Peripheral blood mononuclear cell (primary cell): Measurements from ENCODE around the genes TMEM229B and ARG2.

DNA sequence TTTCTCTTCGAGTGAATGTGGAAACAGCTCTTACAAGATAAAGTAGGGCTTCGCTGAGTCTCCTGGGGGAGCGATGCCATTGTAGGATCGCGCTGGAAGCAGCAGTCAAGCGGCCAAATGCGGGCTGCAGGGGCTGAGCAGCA is 519 bp upstream of the FUT8 start:
- PRO-cap, 8 experiments: no peak in any of the 8 experiments

DNA sequence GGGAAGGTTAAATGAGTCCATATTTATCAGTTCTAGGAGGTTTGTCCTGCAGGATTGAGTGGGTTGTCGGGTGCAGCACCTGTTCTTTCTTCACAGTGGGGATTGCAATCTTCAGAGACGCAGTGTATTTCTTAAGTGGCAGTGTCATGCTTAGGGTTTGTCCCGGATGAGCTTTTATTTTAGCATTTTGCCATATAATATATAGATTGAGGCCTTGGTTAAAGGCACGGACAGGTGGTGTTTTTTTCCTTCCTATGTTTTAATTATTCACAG is 1.2 kb downstream of the FUT8 start:
- PRO-cap, 8 experiments: no peak in any of the 8 experiments

GRCh38 chr14:65846409-65846837 is 433.9 kb downstream of the FUT8 start:
- PRO-cap, 8 experiments: peak in 1 of 8 experiments; most common minus-strand start chr14:65846585 (in 1)

GRCh38 chr14:66425576-66425934 is 60.6 kb upstream of the CCDC196 start:
- PRO-cap, 8 experiments: no peak in any of the 8 experiments

- PRO-cap, 8 experiments: no peak in any of the 8 experiments
Measured at GRCh38 chr14:66496062-66497095, 10.2 kb downstream of the CCDC196 start.

DNA sequence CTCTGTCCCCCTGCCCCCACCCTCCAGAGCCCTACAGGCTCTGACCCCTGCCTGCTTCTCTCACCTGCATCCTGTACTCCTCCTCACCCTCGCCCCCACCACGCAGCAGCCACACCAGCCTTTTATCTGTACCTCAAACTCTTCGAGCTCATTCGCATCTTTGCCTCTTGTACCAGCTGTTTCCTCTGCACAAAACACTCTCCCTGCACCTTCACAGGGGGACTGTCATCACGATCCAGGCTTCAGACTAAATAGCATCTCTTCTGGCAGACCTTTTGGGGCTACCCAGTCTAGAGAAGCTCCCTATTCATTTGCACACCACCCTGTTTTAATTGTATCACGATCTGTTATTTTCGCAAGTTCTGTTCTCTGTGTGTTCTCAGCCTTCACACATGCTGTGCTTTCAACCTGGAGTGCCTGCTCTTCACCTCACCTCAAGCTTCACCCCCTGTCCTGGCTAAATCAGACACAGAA is 24.1 kb downstream of the TMEM229B start:
- PRO-cap, 8 experiments: peak in 6 of 8 experiments; most common plus-strand start position 365 of the sequence (in 6); most common minus-strand start position 224 of the sequence (in 6)

GRCh38 chr14:67488058-67489044 is at the start of gene TMEM229B:
Gene TMEM229B (minus strand): TSS chr14:67488721.
- PRO-cap, 8 experiments: peak in 8 of 8 experiments; most common plus-strand start chr14:67488385 (in 2); most common minus-strand start chr14:67488319 (in 8)

DNA sequence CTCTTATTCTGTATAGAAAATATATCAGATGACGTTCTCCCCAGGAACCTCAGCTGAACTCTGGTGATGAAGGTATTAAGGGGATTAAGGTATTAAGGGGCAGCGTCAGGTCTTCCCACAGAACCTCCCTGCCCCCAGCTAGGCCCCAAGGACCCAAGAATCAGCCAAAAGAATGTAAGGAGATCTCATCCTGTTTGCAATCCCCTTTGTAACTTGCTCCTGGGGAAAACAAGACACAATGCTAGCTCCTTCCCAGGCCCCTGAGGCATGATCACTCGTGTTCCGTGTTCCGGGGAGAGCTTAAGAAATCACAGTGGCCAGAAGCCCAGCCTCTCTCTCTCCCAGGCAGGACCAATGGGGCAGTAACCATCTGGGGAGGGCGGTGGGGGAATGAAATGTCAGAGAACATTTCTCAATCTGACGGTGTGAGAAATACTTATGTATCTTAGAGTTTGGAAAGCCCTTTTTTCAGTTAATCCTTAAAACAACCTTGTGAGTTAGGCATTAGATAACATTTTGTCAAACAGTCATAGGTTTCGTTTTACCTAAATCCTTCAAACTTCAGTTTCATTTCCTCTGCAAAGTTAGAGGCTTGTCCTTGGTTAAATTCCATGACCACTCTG is 33.1 kb downstream of the PIGH start:
- PRO-cap, 8 experiments: no peak in any of the 8 experiments

DNA sequence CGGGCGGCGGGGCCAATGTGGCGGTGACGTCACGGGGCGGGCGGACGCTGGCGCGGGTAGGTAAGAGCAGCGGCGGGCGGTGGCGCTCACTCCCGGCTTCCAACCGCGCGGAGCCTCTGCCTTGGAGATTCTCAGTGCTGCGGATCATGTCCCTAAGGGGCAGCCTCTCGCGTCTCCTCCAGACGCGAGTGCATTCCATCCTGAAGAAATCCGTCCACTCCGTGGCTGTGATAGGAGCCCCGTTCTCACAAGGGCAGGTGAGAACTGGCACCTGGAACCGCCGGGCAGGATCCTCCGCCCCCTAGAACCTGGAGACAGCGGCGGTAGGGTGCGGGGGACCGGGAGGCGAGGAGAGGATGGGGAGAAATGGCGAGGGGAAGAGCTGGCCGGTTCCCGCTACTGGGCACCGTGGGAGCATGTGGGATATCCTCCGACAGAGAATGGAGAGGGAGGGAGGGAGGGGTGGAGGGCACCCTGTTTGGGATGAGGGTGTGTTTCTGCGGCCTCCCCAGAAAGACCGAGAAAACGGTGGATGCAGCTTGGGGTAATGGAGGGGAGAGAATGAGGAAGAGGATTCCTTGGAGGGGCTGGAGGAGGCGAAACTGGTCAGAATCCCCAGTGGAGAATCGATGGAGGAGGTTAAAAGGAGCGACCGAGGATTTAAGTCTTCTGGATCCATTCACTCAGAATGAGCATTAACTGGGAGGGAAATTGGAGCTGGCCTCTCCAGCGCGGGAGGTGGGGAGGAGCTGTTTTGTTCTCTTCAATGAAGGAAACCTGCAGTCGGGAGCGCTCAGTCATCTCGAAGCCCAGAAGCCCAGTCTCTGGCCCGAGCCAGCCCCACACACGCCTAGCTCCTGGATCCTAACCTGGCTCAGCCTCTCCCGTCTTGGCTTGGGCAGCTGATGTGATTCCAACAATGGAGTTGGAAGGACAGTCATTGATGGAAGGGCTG is at the start of gene ARG2:
ARG2 (plus strand) TSS at position 89 of the 955 bp plus-strand sequence.
- PRO-cap, 8 experiments: peak in 8 of 8 experiments; most common plus-strand start position 89 of the sequence (in 7)

- PRO-cap, 8 experiments: no peak in any of the 8 experiments
Measured at GRCh38 chr14:67728727-67729820, 27.4 kb downstream of the RDH12 start.

- PRO-cap, 8 experiments: peak in 1 of 8 experiments; most common plus-strand start chr14:67853933 (in 1)
Measured at GRCh38 chr14:67853833-67854048, 34.2 kb downstream of the RAD51B start.

DNA sequence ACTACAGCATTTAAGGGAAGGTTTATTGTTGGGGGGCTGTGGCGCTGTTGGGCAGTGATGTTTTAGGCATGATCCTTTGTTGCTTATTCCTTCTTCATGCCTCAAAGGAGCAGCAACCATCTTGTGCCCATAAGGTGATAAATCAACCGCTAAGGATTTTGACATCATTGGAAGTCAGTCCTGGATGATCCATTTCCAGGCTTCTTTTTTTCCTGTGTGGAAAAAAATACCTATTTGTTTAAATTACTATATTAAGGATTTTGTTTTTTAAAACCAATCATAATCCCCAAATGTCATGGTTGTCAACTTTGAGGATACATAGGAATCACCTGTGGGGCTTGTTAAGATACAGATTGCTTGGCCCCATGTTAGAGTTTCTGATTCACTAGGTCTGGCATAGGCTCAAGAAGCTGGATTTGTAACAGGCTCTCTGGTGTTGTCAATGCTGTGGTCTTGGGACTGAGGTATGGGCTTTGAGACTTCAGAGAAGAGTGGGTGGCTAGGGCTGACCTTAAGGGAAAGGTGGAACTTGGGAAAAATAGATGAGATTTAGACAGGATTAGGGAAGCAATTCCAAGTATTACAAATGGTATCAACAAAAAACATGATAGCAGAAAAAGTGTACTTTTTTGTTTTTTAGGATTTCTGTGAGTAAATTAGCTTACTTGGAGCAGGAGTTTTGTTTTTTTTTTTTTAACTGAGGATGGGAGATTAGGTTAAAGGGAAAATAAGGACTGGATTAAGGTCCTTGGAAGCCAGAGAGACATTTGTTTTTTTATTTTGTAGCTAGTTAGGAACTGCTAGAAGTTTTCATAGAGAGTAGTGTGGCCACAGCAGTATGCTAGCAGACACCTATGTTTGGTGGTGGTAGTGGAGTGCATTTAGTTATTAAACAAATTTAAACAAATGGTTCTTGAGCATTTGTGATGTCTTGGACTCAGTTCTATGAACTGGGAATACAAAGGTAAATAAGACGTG is 88.5 kb downstream of the RAD51B start:
- PRO-cap, 8 experiments: no peak in any of the 8 experiments

DNA sequence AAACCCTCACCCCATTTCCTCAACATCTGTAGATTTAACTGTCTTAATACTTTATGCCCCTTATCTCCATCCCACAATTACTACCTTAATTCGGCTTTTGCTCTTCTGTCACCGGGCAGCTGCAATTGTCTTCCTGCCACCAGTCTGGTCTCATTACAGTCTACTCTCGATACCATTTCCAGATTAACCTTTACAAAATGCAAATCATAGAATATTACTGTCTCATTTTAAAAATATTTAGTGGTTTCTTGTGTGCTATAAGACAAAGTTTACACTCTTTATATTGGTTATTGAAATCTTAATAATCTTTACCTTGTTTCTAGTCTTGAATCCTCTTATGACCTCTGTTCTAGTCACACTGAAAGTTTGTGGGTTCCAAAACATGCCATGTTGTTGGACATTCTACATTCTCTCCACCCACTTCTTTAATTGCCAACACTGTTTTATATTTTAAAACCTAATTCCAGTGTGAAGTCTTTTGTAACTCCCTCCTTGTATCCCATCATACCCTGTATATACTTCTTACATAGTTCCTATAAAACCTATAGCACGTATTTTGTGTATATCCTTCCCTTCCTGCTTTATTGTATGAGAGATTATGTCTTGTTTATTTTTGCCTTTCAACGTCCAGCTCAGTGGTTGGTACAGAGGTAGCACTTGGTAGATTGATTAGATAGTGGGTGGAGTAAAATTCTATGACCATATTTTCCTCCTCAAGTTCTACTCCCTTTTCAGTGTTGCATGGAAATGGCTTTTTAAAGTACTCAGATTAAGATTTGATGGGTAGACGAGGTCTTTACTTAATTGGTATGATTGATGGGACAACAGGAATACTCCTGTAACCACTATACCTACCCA is 347.5 kb downstream of the RAD51B start:
- PRO-cap, 8 experiments: no peak in any of the 8 experiments

DNA sequence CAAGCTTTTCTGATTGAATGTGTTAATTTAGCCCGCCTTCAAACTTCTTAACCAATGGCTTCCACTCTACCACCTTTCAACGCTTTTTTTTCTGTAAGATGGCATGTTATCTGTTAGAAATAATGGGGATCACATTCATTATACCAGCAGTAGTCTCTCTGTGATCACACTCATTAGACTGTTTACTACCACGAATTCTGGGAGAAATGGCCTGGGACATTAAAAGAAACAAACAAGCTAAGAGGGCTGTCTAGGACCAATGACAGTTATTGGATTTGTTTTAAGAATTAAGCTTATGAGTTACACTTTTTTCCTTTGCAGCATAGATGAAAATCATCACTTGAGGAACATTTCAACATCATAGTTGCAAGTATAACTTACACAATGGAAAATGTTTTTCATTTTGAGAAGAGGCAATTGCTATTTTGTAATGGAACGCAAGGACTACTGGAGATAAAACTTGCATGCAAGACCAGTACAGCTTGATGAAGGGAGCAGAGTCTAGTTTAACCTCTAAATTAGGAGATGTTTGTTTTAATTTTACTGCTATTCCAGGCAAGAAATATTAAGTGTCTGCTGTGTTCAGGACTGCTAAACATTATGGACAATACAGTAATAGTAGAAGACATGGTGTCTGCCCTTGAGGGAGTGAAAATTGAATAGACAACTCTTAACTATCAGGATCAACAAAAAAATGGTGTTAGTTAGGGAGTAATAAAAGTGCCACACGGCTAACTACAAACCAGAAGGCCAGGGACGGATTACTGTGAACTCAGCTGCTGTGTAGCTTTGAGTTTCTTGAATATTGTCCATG is 374.4 kb downstream of the RAD51B start:
- PRO-cap, 8 experiments: no peak in any of the 8 experiments

DNA sequence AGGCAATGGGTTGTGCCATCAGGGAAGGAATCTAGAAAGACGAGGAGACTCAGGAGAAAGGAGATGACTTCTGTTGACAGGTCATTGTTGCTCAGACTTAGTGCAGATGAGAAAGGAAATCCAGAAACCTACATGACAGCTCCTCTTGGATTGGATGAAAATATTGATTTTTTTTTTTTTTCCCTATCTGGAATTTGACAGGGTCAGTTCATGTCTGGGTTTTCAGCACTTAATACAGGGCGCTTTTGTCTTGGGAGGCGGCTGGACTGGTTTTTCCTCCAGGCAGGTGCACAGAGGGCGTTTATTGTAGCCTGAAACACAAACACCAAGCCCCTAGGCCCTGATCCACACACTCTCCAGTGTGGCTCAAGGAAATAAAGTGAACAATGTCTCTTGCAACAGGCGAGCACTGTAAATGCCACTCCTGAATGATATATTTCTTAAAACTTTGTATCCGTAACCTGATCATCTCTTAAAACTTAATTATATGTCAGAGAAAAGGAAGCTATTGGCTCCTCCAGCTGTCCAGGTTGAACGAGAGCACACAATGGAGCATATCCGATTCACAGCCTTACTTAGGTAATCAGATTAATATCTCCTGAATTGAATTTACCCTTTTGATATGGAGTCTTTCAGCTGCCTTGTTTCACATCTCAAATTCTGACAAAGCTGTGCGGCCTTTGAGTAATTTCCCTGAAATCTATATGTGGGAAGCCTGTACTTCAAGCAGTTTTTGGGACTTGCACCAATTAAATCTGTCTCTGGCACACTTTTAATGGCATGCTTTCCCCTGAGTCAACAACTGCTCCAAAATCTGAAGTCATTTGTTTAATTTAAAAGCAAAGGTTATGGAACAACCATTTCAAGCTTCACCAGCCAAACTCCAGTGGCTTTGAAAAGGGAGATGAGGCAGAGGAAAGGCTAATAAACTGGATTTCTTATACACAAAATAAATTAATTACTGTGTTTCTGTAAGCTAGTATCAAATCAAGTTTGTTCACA is 485.7 kb downstream of the ZFP36L1 start:
- PRO-cap, 8 experiments: no peak in any of the 8 experiments

DNA sequence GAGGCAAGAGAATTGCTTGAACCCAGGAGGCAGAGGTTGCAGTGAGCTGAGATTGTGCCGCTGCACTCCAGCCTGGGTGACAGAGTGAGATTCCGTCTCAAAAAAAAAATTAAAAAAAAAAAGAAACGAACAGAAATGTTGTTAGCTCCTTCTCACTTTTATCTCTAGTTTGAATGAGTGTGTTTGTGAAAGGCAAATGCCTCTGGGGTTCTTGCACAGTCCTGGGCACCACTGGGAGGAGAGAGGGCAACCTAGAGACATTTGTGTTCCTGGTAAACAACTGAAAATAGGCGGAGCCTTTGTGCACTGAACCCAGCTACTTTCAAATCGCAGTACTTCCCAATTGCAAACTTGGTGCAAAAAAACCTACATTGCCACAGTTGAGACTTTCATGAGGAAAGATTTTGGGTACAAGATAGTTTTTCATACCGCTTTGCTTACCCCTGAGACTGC is 430.1 kb downstream of the ZFP36L1 start:
- PRO-cap, 8 experiments: no peak in any of the 8 experiments

DNA sequence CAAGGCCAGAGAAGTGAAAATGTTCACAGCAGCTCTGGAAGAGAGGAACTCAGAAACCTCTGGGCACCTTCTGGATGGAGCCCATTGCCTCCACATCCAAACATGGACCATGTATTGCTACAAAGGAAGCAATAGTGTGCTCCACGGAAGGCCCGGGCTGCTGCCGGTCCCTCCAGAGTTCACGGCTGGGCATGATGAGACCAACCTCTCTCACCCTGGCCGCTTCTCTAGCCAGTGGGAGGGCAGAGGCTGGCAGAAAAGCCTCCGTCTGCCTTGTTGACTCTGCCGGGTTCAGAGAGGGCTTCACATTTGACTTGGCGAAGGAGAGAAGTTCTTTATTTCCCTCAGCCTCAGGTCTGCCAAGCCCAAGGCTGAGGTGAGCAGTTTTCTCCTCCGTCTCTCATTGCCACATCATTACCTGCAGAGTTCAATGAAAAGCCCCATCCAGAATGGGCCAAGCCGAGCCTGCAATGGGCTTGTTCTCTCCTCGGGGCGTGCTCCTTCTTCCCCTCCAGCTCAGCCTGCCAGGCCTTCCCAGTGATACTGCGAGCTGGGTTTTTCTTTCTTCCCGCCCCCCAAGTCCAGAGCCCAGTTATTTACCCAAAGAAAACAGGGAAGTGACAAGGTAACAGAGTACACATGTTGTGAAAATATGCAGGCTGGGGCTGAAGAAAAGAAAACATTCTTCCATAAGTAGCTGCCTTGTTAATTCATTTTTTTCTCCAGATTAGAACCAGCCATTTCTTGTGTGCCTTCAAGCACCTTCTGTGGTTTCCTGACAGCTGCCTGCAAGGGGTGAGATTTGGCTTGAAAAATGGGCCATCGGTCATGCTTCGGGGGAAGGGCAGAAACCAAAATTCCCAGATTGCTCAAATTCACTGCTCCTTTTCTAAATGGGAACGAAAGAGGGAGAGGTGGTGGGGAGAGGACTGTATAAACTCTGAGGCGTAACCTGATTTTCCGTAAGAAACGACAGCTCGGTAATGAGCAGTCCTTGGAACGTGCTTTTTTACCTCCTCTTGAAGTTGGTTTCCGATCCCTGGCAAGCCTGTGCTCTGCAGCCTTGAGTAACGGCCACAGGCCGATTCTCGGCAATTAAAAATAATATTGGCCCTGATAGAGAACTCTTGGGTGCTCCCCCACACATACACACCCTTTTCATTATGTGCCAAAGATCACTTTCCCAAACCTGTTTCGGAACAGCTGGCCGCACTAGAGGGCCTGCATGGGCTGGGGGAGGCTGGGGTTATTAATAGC is 229.6 kb downstream of the ZFP36L1 start:
- PRO-cap, 8 experiments: no peak in any of the 8 experiments

DNA sequence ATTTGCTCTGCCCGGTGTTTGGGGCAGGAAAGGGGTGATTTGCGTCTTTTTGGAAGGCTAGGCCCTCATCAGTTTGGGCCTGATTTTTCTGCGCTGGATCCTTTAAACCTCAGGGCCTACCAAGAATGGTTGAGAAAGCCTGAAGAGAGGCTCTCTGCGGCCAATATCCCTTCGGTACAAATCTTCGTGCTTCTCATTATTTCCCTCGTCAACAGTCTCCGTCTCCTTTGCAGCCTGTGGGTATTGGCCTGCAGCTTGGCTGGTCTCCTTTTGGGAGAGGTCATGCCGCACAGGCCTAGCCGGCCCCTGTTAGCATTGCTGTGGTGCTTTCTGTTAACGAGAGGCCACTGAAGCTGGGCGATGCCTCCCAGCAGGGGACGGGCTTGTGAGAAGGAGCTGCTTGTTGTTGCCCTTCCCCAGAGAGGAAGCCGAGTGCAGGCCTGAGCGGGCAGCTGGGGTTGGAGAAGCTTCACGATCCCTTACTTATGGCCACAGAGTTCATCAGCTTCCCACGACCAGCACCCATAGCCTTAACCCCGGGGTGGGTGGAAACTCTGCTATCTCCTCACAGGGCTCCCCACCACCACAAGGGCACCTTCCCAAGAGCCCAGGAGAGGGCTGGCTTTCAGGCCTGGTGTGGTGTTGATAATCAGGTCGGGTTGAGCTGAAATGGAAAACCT is 228.6 kb downstream of the ZFP36L1 start:
- PRO-cap, 8 experiments: no peak in any of the 8 experiments

- PRO-cap, 8 experiments: no peak in any of the 8 experiments
Measured at GRCh38 chr14:68569831-68570497, 222.9 kb downstream of the ZFP36L1 start.

- PRO-cap, 8 experiments: no peak in any of the 8 experiments
Measured at GRCh38 chr14:68589581-68589842, 203.4 kb downstream of the ZFP36L1 start.